Monocyte (primary cell): ENCODE results near the genes TMEM79 and KIRREL1.

GRCh38 chr1:155944172-155945036 lies 3.0 kb downstream of the RXFP4 start:
- PRO-cap, 2 experiments: peak in 2 of 2 experiments; most common minus-strand start chr1:155944328 (in 1)

DNA sequence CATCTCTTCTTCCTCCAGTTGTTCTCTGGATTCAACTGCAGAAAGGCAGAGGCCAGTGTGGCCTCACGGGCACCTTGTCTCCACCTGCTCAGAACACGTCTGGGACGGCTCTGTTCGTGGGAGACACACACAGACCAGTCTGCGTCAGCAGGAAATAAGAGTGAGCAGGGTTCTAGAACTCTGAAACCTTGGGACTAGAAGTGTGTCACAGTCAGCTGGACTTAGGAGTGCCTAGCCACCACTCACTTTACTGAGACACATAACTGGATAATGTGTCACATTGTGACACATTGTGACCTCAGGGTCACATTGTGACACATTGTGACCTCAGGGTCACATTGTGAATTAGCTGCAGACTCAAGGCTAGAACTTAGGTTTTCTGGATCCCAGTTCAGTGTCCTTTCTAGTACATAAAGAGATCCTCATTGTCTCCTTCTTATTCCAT lies 12.7 kb upstream of the ARHGEF2 start:
- PRO-cap, 2 experiments: peak in 2 of 2 experiments; most common plus-strand start position 205 of the sequence (in 1); most common minus-strand start position 101 of the sequence (in 2)

GRCh38 chr1:156003944-156004403 lies 16.8 kb downstream of the SSR2 start:
- PRO-cap, 2 experiments: no peak in any of the 2 experiments

DNA sequence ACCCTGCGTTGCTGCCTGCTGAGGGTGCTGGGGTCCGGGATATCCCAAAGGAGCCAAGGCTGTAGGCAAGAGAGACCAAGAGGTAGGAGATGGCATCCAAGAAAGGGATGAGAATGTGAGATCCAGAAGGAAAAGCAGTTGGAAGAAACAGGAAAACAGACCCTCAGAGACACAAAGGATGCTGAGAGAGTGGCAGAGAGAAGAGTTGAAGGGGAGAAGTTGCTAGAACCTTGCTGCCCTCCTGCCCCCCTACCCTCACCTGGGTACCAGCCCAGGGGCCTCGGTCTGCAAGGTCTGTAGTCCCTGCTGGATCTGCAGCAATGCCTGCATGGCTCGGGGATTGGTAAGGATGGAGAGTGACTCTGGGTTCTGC lies 12.0 kb downstream of the UBQLN4 start:
- PRO-cap, 2 experiments: no peak in any of the 2 experiments

GRCh38 chr1:156054008-156054481 lies 447 bp upstream of the UBQLN4 start:
- PRO-cap, 2 experiments: no peak in any of the 2 experiments

DNA sequence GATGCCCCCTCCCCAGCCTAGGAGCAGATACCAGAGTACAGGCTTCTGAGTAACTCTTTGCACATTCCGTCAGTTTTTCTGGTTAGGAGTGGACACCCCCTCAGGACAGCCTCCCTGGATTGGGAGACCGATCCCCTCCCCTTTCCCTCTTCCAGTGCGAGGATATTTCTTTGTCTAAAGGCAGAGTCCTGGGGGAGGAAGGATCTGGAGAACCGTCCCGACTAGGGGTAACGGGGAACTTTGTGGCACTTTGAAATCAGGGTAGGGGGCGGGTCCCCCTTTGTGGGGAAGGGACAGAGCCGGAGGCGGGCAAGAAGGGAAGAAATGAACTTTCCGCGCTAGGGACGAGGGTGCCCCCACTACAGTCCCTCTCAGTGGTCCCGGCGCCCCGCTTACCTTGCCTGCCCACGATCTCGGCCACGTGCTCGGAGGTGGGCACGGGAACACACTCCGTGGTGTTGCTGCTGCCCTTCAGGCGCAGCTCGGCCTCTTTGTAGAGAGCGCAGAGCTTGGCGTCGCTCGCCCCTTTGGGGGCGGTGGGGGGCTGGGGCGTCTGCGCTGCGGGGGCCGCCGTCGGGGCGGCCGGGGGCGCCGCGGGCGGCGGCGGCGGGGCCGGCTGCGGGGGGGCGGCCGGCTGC lies 997 bp downstream of the MEX3A start:
- PRO-cap, 2 experiments: no peak in any of the 2 experiments

DNA sequence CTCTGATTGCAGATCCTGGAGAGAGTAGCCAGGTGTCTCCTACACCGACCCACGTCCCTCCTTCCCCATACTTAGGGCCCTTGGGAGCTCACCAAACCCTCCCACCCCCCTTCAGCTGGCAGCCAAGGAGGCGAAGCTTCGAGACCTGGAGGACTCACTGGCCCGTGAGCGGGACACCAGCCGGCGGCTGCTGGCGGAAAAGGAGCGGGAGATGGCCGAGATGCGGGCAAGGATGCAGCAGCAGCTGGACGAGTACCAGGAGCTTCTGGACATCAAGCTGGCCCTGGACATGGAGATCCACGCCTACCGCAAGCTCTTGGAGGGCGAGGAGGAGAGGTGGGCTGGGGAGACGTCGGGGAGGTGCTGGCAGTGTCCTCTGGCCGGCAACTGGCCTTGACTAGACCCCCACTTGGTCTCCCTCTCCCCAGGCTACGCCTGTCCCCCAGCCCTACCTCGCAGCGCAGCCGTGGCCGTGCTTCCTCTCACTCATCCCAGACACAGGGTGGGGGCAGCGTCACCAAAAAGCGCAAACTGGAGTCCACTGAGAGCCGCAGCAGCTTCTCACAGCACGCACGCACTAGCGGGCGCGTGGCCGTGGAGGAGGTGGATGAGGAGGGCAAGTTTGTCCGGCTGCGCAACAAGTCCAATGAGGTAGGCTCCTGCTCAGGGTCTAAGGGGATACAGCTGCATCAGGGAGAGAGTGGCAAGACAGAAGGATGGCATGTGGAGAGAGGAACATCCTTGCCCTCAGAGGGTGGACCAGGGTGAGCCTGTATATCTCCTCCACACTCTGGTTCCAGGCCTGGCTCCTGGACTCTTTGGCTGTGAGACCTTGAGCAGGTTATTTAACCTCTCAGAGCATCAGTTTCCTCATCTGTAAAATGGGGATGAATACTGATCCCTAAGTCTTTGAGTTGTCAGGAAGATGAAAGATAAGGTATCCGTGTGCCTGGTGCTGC lies 17.3 kb upstream of the SEMA4A start:
- PRO-cap, 2 experiments: peak in 1 of 2 experiments; most common plus-strand start position 196 of the sequence (in 1)

GRCh38 chr1:156245683-156246430 lies 2.0 kb downstream of the PAQR6 start:
- PRO-cap, 2 experiments: no peak in any of the 2 experiments

- PRO-cap, 2 experiments: no peak in any of the 2 experiments
These were observed at the start of gene TMEM79 for GRCh38 chr1:156283749-156284612. Gene TMEM79 (plus strand): TSS chr1:156284325.

DNA sequence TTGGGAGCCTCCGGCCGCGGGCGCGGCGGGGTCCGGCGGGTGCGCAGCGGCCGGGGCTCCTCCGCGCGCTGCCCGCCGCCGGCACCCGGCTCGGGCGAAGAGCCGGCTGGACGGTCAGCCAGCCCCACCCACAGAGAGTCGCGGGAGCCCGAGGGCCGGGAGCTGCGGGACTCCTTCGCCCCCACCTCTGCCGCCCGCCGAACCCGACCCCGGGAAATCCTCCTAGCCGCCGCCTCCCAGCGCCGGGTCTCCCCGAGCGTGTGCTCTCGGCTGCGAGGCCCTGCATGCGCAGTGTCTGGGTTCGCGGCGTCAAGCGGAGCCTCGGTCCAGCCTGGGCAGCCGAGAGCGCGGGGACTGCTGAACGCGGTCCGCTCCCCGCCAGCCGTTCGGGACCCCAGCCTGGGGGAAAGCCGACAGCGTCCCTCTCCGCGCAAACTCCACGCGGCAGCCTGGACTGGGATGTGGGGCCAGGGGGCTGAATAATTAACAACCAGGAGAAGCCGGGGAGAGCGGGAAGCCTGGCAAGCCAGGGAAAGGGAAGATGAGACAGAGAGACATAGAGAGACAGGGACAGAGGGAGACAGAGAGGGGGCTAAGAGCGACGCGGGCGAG lies 64.4 kb downstream of the MEF2D start:
- PRO-cap, 2 experiments: no peak in any of the 2 experiments

GRCh38 chr1:156491593-156492251 lies 8.9 kb downstream of the MEF2D start:
- PRO-cap, 2 experiments: no peak in any of the 2 experiments

DNA sequence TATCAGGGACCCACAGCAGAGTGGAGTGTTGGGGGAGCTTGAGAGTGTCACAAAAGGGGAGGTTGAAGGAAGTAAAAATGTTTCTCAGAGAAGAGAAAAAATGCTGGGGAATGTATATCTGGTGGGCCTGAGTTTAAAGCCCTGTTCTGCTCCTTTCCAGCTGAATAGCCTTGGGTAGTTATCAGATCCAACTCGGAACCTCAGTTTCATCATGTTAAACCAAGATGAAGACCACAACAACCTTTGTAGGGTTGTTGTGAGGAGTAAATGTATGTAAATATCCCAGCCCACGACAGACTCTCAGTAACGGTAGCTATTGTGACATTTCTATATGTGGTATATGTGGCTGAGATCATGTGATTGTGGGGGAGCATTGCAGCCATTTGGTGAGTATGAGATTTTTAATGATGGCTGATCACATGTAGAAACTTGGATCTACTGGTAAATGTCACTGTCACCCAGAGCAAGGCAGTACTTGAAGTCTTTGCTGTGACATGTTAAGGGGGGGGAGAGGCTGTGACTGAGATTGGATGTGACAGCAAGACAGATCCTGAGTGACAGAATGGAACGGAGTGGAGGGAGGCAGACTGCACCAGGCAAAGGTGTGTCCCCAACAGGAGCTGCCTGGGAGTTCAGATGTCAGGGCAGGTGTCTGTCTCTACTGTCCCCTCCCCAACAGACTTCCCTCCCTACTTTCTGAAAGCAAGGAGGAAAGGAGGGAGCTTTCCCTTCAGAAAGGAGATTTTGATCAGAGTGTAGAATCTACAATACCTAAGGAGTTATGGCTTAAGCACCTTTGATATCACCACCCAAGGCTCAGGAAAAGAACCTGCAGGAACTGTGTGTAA lies 23.9 kb upstream of the MEF2D start:
- PRO-cap, 2 experiments: peak in 2 of 2 experiments; most common plus-strand start position 560 of the sequence (in 2); most common minus-strand start position 302 of the sequence (in 1)

DNA sequence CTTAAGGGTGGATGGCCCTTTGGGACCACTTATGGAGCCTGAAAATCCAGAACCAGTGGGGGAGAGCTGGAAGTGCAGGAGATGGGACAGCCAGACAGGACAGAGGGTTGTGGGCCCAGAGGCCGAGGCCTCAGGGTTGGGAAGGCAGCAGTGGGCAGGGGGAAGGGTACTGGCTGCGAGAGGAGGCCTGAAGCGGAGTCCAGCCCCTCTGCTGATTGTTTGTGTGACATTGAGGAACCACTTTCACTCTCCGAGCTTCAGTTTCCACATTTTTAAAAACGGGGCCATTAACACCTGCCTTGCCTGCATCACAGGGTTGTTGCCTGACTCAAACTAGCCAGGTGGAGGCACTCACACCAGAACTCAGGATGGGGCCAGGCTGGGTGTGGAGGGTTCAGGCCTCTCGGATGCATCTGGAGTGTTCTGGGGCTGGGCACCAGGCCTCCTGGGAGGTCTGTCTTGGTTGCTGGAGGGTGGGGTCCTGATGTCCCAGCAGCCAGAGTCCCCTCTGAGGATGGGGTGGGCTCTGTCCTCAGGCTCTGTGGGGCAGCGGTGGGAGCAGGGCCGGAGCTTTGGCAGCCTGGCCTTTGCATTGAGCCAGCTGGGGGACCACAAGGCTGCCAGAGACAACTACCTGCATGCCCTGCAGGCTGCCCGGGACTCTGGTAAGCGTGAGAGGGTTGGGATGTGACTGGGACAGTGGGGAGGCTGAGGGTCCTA lies 3.1 kb downstream of the TTC24 start:
- PRO-cap, 2 experiments: no peak in any of the 2 experiments

- PRO-cap, 2 experiments: no peak in any of the 2 experiments
These were observed 6.4 kb downstream of the HAPLN2 start for GRCh38 chr1:156625496-156626097.

- PRO-cap, 2 experiments: no peak in any of the 2 experiments
These were observed 5.3 kb downstream of the NES start for GRCh38 chr1:156671842-156672451.

DNA sequence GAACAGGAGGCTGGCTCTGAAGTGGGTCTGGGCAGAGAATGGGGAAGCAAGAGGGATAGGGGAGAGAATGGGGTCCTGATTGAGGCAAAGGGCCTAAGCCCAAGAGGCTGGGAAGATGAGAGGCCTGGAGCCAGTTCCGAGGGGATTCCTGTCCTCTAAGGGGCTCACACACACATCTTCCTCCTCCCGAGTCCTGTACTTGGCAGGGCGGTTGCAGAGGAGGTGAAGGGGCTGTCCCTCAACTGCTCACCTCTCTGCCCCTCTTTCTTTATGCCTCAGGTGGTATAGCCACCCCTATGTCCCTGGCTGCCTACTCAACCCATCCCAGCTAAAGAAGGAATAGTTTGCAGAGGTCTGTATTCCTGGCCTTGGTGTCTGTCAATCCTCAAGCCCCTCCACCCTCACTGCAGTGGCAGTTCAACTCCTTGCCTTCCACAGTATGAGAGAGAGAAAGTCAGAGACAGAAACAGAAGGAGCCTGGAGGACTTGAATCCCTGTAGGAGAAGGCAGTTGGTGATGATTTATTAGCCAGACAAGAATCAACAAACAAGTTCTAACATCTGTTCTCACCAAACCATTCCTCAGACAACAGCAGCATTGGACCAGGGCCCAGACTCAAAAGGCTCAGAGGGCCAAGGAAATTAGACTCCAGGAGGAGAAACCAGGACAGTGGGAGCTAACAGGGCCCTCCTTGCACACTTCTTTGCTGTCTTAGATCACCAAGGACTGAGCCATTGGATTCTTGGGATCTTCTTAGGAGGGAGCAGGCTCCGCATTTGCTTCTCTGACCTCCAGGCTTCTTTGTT lies 10.7 kb downstream of the SH2D2A start:
- PRO-cap, 2 experiments: no peak in any of the 2 experiments

- PRO-cap, 2 experiments: no peak in any of the 2 experiments
These were observed 61.6 kb downstream of the ARHGEF11 start for GRCh38 chr1:156983847-156984523.

DNA sequence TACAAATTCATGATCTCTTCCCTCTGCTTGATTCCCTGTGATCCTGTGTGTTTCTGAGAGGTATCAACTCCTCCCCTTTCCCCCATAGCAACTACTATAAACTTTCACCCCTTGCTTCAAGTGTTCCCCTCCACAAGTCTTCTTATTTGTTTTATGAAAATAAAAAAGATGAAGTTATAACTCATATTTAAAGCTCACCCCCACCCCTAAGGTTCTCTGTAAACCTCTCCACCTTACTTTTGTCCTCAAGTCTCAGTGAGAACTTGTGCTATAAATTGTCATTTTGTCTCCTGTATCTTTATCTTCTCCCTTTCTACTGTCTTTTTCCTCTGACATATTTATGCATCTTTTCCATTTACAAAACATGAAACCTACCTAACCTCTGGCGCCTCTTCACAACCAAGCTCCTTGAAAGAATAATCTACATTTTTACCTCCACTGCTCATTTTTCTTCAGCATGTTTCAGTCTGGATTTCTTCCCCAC lies 25.8 kb upstream of the ARHGEF11 start:
- PRO-cap, 2 experiments: no peak in any of the 2 experiments

DNA sequence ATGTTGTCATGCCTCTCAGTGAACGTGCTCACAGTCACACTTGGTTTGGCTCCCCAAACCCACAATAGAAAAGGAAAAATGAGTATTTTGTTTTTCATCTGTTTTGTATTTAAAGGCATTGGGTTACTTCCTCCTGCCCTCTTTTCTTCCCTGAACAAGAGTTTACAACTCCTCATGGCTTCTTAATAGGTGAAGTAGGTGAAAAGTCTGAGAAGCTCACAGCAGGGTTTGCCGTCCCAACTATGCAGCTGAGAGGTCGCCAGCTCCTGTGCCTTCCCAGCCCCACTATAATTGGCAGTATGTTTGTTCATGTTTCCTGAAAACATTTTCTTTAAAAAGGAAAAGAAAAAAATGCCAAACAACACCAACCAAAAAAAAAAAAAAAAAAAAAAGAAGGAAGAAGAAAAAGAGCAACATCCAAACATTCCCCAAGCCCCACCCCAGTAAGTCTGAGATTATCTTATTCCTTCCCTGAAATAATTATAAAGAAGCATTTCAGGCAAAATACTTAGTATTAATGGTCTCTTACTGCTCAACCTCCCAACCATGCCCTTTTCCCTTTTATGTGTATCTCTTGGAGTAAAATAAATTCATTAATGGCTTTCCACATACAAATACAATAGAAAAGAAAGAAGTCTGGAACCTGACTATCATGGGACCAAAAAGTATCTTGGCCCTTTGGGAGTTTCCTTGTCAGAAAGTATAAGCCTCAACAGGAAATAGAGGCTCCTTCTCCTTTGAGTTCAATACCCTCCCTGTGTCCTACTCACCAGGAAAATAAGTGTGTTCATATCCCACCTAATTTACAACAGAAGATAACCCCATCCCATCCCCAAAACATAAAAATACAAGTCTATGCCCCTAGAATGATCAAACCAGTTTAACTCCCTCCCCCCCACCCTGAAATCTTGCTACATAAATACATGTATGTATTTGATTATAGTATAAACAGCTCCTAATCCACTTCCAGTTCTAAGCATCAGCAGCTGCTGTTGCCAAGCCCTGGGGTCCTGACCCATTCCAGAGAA lies 14.0 kb downstream of the ETV3 start:
- PRO-cap, 2 experiments: peak in 1 of 2 experiments; most common minus-strand start position 559 of the sequence (in 1)

- PRO-cap, 2 experiments: peak in 1 of 2 experiments; most common plus-strand start chr1:157993645 (in 1)
These were observed at the start of gene KIRREL1 for GRCh38 chr1:157992759-157993745. Gene KIRREL1 (plus strand): TSS chr1:157993645.